Epithelial cell of proximal tubule (primary cell): ENCODE measurements around a stretch of chr1.

DNA sequence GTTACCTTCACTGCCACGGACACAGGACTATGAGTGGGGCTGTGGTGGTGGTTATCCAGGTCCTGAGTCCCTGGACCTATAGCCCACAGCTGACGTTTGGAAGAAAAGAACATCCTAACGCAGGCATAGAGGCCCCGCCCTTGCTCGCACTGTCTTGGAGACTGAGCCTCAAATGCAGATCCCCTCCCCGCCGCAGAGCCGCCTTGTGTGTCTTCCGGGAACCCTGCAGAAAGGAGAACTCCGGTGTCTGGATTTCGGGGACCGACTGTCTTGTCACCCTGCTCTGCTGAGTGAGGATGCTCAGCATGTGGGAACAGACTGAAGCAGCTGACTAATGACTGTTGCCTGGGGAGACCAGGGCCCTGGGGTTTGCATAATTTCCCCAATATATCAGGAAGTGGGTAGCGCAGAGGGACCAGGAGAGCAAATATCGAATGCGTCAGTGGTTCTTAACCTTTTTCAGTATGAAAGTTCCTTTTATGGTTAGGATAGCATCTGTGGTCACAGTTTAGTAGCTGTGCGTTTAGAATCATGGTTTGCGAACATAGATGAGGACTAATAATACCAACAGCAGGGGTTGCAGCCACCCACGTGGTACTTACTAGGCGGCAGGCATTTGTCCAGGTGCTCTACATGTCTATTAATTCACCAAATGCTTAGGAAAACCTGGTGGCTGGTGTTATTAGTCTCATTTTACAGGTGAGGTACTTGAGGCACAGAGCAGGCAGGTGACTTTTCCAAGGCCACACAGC lies 14.3 kb downstream of the GPR137B start:
- RAMPAGE, long total RNA, result no peak
- RRBS, result no CpG with 5 or more reads among the region's 19 CpGs

GRCh38 chr1:236160168-236160444 lies 17.8 kb downstream of the GPR137B start:
- RAMPAGE, long total RNA, result no peak
- RRBS, result no CpG with 5 or more reads among the region's 4 CpGs

- RAMPAGE, long total RNA, result no peak
- RRBS, result no CpG with 5 or more reads among the region's 2 CpGs
These were observed 64.3 kb downstream of the GPR137B start for GRCh38 chr1:236206746-236207021.

DNA sequence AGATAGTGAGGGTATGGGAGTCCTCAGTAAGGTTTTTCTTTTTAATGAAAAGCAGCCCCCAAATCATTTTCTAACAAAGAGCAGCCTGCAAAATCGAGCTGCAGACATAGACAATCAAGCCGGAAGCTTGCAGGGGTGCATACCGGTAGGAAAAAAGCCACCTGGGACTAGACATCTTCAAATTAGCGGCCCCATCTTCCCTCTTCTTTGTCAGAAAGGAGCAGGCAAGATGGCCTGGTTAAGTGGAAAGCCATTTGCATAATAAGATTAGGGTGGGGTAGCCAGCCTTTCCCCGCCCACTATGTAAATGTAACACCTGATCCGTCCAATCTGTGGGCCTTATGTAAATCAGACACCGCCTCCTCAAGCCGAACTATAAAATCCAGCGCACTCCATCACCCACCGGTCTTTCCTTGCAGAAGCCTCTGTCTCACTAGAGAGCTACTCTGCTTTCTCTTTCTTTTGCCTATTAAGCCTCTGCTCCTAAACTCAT lies 6.3 kb upstream of the ERO1B start:
- RAMPAGE, long total RNA, result no peak
- RRBS, result no CpG with 5 or more reads among the region's 10 CpGs

GRCh38 chr1:236347912-236348377 lies 46.1 kb upstream of the EDARADD start:
- RAMPAGE, long total RNA, result no peak
- RRBS, result 87% methylated on average over 3 of the region's 31 CpGs

DNA sequence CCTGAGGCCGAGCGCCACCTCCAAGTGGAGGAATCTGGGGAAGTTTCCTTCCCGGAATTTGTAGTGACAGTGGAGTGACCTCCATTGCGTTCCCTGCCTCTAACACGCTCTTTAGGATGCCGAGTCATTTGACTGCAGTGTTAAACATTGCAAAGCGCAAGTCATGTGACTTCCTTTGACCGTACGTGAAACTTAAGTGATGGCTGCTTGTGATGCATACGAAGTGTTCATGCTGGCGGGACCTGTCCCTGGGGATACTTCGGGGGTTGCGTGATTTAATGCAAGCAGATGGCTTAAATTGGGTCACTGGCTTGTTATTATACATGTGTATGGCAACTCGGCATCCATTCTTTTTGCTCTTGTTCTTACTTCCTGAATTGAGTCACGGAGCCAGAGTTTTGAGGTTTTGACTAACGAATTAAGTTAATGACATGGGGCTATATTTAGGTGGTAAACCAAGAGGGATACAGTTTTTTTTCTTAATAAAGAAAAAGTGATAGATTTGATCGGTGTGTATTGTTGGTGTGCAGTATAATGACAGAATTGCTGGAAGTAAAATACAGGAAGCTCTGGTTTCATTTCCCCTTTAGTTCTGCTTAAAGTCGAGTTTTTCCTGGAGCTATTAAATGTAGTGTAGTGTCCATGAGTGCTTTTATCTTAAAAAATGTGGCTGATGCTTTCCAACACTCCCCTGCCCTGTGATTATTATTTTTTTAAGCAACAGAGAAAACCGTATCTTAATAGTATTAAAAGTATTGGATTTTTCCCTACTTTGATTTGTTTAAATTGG lies 827 bp downstream of the LGALS8 start:
- RAMPAGE, long total RNA, result no peak
- RRBS, result no CpG with 5 or more reads among the region's 19 CpGs

GRCh38 chr1:236555484-236556004 lies 31.8 kb downstream of the LGALS8 start:
- RAMPAGE, long total RNA, result no peak
- RRBS, result no CpG with 5 or more reads among the region's 11 CpGs

GRCh38 chr1:236689884-236690552 lies 3.7 kb downstream of the ACTN2 start:
- RAMPAGE, long total RNA, result no peak
- RRBS, result no CpG with 5 or more reads among the region's 11 CpGs

DNA sequence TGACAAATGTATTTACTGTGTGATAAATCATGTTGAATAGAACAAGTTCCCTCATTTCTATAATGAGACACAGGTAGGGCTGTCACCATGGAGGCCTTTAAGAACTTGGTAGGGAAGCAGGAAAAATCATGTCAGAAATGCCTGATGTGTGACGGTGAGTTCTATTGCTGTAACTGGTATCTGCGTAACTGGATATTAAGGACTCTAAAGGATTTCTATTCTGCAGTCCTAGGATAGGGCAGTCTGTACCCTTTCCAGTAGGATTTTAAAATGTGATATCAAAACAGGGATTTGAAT lies 15.5 kb downstream of the ACTN2 start:
- RAMPAGE, long total RNA, result no peak
- RRBS, result no CpG with 5 or more reads among the region's 2 CpGs

- RAMPAGE, long total RNA, result no peak
- RRBS, result no CpG with 5 or more reads among the region's 5 CpGs
These were observed 31.4 kb downstream of the ACTN2 start for GRCh38 chr1:236717804-236718069.

DNA sequence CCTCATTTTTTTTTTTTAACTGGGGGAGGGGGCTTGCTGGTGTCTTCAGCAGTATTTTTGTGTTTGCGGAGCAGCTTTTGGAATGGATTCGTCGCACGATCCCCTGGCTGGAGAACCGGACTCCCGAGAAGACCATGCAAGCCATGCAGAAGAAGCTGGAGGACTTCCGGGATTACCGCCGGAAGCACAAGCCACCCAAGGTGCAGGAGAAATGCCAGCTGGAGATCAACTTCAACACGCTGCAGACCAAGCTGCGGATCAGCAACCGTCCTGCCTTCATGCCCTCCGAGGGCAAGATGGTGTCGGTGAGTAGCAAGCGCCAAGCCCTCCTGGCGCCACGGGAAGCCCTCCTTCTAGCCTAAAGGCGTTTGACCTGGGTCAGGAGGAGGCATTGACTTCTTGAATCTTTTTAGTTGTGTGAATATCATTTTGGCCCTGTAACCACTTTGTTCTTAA lies 53.0 kb downstream of the ACTN2 start:
- RAMPAGE, long total RNA, result no peak
- RRBS, result 86% methylated on average over 2 of the region's 18 CpGs

- RAMPAGE, long total RNA, result no peak
- RRBS, result no CpG with 5 or more reads among the region's 7 CpGs
These were observed 1.0 kb downstream of the MTR start for GRCh38 chr1:236796200-236796428.

DNA sequence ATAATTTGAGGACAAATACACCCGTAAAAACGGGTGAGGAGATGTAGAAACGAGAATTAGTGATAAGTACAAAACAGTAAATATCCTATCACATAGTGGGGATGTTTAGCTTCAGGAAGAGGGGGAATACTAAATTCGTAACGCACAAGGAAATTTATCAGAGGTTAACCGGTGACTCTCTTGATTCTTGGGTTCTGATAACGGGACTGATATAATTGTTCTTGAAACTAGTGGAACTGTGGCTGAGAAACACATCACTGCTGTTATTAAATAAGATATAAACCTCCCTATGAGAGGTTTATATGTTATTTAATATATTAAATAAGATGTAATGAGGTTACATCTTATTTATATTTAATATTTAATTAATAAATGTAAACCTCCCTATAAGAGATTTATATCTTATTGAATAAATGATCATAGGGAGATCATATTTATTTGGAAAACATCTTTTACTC lies 1.4 kb downstream of the MTR start:
- RAMPAGE, long total RNA, result no peak
- RRBS, result no CpG with 5 or more reads among the region's 7 CpGs

GRCh38 chr1:236897371-236898105 lies 102.4 kb downstream of the MTR start:
- RAMPAGE, long total RNA, result no peak
- RRBS, result no CpG with 5 or more reads among the region's 5 CpGs

GRCh38 chr1:237287676-237288537 lies 245.9 kb downstream of the RYR2 start:
- RAMPAGE, long total RNA, result no peak
- RRBS, result no CpG with 5 or more reads among the region's 8 CpGs

DNA sequence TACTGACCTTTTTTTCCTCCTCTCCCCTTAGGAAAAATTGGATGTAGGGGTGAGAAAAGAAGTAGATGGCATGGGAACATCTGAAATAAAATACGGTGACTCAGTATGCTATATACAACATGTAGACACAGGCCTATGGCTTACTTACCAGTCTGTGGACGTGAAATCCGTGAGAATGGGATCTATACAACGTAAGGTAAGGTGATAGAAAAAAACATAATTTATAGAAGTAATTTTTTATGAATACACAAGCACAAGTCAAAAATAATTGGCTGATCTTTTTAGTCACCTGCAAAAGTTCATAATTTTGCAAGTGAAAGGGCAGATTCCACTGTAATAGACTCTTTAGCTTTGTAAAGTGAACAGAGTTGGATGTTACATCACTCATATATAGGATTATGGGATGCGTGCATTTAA lies 399.3 kb downstream of the RYR2 start:
- RAMPAGE, long total RNA, result no peak
- RRBS, result no CpG with 5 or more reads among the region's 5 CpGs

GRCh38 chr1:237713813-237714206 lies 176.9 kb downstream of the ZP4 start:
- RAMPAGE, long total RNA, result no peak
- RRBS, result no CpG with 5 or more reads among the region's 1 CpG

- RAMPAGE, long total RNA, result no peak
- RRBS, result no CpG with 5 or more reads among the region's 11 CpGs
These were observed 126.0 kb upstream of the ZP4 start for GRCh38 chr1:238016718-238017173.

DNA sequence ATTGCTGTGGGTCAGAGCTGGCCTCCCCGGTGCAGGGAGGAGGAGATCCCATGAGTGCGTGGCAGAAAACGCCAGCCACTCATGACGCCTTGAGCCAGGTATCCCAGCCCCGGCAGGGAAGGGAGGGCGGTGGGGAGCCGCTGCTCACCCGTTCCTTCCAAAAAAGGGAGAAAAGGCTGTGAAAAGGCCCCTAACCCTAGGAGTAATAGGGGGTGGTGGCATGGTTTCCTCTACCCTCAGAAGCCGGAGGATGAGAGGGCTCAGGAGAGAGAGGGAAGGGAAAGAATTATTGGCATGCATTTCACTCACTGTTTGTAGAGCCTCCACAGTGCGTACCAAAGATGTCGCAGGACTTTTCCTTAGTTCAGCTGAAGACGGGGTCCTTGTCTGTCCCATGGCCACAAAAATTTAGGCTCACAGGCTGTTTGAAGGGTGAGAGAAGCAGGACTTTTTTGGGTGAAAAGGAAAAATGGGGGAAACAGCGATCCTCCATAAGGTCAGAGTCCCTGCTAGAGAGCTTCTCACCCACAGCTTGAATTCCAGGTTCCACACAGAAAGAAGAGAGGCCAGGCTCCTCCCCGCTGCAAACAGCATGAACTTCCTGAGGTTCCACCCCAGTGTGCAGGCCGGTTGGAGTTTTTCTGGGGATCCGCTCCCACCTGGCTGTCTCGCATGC lies 594.9 kb upstream of the ZP4 start:
- RAMPAGE, long total RNA, result no peak
- RRBS, result 29% methylated on average over 4 of the region's 17 CpGs

DNA sequence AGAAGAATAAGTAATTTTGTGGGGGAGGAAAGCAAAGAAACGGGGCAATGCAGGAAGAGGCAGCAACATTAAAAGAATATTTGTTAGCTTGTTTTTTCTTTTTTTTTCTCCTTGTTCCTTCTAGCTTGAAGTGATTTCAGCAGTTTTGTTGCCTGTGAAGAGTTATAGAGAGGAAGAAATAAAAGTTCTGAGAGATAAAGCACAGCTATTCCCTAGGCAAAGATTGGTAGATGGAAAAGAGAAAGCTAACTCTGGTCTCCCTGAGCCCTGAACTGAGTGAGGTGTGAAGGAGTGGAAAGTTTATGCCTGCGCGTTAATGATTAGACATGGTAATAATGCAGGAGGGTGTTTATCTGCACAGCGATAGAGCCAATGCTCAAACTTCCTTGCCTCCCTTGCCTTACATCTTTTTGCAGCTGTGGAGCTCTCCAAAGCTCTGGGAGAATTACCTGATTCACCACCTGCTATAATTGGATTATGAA lies 32.9 kb upstream of the CHRM3 start:
- RAMPAGE, long total RNA, result no peak
- RRBS, result no CpG with 5 or more reads among the region's 4 CpGs